ENCODE measurements around a stretch of chr21.

DNA sequence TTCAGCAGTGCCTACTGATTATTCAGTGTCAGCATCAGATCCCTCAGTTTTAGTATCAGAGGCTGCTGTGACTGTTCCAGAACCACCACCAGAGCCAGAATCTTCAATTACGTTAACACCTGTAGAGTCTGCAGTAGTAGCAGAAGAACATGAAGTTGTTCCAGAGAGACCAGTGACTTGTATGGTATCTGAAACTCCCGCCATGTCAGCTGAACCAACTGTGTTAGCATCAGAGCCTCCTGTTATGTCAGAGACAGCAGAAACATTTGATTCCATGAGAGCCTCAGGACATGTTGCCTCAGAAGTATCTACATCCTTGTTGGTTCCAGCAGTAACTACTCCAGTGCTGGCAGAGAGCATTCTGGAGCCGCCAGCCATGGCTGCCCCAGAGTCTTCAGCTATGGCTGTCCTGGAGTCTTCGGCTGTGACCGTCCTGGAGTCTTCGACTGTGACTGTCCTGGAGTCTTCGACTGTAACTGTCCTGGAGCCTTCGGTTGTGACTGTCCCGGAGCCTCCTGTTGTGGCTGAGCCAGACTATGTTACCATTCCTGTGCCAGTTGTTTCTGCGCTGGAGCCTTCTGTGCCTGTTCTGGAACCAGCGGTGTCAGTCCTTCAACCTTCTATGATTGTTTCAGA lies 10.2 kb downstream of the SON start:
- RRBS: no CpG with 5 or more reads among the region's 11 CpGs

- RRBS: no CpG with 5 or more reads among the region's 8 CpGs
Measured at GRCh38 chr21:33739579-33740457, 97.5 kb downstream of the ITSN1 start.

- RRBS: no CpG with 5 or more reads among the region's 4 CpGs
Measured at GRCh38 chr21:33744968-33745328, 102.6 kb downstream of the ITSN1 start.

DNA sequence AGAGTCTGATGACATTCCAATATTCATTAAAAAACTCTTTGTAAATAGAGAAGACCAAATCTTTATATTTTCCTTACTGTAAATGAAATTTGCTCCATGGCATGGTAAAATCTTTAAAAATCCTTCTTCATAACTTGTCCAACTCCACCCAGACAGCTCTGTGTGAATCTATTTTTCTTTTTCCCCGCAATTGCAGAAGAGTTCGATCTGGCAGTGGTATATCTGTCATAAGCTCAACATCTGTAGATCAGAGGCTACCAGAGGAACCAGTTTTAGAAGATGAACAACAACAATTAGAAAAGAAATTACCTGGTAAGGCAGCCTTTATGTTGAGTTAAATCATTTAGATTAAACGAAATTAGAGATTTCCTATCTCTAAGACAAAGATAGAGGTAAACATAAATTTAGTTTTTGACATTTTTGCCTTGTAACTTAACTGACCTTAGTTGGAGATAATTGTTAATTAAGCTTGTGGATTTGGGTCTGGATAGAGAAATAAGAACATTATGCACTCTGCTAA lies 125.3 kb downstream of the ITSN1 start:
- RRBS: no CpG with 5 or more reads among the region's 3 CpGs

GRCh38 chr21:33774562-33775225 lies 132.4 kb downstream of the ITSN1 start:
- RRBS: no CpG with 5 or more reads among the region's 6 CpGs

- RRBS: no CpG with 5 or more reads among the region's 9 CpGs
Measured at GRCh38 chr21:33824490-33825035, 91.0 kb downstream of the ATP5PO start.

DNA sequence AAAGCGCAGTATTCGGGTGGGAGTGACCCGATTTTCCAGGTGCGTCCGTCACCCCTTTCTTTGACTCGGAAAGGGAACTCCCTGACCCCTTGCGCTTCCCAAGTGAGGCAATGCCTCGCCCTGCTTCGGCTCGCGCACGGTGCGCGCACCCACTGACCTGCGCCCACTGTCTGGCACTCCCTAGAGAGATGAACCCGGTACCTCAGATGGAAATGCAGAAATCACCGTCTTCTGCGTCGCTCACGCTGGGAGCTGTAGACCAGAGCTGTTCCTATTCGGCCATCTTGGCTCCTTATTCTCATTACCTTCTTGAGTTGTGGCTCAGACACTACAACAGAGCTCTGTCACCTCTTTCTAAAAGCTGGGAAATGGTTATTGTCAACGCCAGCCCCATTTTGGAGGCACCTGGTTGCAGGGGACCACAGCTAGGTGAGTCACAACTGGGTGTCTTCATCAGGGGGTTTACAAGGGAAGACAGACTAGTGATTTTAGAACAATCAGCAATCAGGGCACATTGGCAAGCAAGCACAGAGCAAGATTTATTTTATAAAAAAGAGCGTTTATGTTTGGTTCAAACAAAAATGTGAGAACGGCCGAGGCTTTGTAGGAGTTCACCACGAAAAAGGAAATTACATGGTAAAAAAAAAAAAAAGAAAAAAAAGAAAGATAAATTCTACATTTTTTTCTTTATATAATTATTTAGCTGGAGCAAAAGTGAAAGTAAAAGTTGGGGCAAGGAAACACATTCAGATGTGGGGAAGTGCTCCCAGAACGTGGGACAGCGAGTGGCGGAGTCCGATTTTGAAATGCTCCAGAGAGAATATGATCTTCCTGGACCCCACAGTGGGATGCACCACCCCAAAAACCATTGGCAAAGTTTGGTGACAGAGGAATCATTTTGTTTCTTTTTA lies 16.0 kb upstream of the ATP5PO start:
- RRBS: no CpG with 5 or more reads among the region's 30 CpGs

GRCh38 chr21:33993737-33994290 lies 78.2 kb upstream of the ATP5PO start:
- RRBS: no CpG with 5 or more reads among the region's 8 CpGs

GRCh38 chr21:34159307-34159990 lies 86.1 kb downstream of the MRPS6 start:
- RRBS: no CpG with 5 or more reads among the region's 23 CpGs

DNA sequence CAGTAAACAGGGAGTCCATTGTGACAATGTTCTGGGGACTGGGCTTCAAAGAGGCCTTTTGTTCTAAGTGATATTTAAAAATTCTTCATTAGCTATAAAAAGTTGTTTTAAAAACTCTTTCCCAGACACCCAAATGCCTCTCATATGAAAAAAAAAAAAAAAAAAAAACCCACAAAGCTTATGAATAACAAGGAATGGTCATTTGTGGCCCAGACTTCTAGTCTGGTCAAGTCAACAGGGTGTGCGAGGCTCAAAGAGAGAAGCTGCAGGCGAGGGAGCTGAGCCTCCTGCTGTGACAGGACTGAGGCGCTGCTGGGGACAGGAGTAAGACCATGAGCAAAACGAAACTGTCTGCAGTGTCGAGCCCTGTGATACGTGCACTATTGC lies 30.5 kb upstream of the KCNE2 start:
- RRBS: no CpG with 5 or more reads among the region's 6 CpGs

DNA sequence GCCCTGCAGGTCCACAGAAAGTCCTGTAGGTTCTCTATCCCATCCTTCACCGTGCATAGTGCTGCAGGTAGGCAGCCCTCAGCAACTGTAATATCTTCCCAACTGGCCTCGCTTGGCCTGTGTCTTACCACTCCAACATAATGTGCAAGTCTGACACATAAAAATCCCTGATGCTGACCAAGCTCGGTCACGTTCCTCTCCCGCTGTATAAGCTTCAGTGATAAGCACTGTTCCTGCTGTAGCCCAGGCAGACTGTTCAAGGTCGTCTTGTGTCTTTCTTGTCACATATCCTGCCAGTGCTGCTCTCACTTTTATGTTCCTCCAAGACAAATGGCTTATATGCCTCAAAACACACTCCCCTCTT lies 19.4 kb upstream of the KCNE1 start:
- RRBS: no CpG with 5 or more reads among the region's 6 CpGs

DNA sequence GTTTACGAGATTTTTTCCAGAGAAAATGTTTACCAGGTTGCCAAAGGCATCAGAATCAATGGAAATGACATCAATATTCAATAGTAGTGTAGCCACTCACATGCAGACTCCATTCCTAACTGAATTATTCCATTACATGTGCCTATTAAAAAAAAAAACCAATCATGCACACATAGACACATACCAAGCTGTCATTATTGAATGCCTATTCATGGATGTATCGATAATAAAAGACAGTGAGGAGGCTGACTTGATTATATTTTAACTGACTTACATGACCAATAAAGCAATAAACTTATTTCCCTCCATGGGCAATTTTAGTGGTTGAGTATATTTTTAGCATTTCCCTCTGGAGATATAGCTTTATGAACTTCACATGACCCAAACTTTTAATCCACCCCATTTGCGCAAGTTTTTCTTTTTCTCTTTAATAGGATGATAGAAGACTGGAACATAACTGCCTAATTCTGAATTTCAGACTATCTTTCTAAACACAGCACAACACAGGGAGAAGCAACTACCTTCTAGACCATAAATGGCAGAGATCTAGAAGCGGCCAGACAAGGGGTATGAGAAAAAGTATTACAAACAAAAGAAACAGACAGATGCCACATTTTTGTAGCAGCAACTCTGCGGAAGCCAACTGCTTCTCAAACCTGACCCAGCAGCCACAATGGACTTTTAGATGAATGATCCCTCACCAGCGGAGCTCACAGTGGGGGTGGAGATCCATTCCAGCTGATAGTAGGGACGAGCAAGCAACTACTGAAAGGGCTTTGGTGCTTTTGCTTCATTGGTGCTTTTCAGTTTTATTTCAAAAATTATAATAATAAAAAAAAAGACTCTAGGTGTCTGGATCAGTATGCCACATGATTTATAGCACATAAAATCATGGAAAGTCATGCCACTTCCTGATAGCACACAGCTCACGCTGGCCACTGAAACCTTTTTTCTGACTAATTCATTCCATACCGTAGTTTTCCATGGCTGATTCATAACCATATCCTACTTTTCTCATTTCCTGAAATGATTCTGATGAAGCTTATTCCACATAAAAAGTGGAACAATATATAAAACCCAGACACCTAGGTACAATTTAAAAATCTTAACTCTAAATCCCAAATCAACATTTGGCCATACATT lies 40.9 kb upstream of the KCNE1 start:
- RRBS: no CpG with 5 or more reads among the region's 9 CpGs

DNA sequence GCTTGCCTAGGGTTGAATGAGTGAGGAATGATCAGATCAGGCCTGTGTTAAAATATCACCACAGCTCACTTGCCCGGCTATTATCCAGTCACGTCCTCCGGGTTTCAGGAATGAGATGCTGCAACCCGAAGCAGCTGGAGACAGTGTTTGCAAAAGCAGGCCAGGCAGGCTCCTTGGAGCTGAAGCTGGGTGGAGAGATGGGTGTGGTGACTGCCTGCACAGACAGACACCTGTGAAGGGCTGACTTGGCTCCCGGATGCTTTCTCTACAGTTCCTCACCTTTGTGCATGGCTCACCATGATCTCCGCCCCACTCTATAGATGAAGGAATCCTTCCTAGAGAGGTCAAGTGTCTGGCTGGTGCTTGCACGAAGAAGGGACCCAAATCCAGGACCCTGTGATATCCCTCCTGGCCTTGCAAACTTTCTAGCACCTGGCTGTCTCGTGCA lies 34.5 kb downstream of the RCAN1 start:
- RRBS: no CpG with 5 or more reads among the region's 8 CpGs

- RRBS: no CpG with 5 or more reads among the region's 7 CpGs
Measured at GRCh38 chr21:34800945-34801620, 132.3 kb downstream of the CLIC6 start.

DNA sequence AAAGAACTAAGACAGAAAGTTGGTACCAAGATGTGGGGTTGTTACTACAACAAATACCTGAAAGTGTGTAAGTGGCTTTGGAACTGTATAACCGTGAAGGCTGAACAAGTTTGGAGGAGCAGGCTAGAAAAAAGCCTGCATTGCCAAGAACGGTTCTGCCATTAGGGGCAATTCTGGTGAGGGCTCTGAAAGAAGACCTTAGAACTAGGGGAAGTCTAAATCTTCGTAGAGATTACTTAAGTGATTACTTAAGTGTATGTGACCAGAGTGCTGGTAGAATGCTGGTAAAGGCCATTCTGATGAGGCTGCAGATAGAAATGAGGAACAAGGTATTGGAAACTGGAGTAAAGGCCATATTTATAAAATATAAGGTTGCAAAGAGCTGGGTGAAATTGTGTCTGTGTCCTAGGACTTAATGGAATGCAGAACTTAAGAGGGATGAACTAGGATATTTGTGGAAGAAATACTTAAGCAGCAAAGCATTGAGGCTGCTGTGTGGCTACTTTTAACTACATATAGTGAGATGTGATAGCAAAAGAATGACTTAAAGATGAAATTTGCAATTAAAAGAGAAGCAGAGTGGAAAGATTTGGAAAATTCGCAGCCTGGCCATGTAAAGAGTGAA lies 158.1 kb downstream of the CLIC6 start:
- RRBS: no CpG with 5 or more reads among the region's 4 CpGs

DNA sequence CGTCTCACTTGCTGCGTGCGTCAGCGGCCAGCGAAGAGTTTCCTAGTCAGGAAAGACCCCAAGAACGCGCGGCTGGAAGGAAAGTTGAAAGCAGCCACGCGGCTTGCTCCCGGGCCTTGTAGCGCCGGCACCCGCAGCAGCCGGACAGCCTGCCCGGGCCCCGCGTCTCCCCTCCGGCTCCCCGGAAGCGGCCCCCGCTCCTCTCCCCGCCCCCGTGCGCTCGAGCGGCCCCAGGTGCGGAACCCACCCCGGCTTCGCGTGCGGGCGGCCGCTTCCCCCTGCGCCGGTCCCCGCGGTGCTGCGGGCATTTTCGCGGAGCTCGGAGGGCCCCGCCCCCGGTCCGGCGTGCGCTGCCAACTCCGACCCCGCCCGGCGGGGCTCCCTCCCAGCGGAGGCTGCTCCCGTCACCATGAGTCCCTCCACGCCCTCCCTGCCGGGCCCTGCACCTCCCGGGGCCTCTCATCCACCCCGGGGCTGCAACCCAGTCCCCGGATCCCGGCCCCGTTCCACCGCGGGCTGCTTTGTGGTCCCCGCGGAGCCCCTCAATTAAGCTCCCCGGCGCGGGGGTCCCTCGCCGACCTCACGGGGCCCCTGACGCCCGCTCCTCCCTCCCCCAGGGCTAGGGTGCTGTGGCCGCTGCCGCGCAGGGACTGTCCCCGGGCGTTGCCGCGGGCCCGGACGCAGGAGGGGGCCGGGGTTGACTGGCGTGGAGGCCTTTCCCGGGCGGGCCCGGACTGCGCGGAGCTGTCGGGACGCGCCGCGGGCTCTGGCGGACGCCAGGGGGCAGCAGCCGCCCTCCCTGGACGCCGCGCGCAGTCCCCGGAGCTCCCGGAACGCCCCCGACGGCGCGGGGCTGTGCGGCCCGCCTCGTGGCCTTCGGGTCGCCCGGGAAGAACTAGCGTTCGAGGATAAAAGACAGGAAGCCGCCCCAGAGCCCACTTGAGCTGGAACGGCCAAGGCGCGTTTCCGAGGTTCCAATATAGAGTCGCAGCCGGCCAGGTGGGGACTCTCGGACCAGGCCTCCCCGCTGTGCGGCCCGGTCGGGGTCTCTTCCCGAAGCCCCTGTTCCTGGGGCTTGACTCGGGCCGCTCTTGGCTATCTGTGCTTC lies 159.3 kb downstream of the RUNX1 start:
- RRBS: 2% methylated on average over 88 of the region's 130 CpGs

DNA sequence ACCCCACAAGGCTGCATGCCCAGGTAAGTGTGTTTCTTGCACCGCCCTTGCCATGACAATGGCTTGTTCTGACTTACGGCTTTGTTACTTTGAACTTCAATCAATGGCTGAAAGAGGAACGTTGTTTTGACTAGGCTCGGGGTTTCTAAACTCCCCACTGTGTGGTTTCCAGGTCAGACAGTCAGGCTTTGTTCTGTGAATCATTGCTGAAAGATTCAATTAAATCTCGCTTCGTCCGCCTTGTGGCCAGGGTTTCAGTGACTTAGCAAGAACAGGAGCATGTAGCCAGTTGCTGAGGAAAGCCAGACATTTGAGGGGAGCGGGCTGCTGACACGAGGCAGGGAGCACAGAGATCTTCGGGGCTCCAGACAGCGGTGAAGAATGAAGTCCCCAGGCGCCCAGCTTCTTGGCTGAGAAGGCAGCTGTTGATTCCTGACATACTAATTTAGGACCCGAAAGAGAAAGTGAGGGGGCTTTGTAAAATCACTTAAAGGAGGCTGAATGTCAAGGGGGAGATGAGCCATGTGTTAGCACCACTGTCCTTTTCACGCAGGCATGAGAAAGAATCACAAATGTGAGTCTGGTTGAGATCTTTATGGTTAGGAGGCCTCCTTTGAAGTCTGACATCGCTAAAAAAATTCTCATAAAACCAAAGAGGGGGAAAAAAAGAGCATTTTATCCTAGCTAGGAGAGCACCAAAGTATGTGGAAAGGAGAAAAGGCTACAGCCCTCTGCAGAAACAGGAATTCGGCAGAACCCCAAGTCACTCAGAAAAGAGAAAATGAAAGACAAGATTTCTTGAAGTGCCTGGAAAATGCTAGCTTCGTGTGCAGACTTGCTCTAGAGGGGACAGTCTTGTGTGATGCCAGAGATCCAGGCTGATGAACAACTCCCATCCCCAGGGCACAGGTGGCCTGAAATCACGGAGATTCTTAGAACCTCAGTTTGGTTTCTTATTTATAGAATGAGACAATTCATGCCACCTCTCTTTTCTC lies 61.8 kb downstream of the RUNX1 start:
- RRBS: no CpG with 5 or more reads among the region's 18 CpGs

GRCh38 chr21:35072789-35073440 lies 23.8 kb upstream of the RUNX1 start:
- RRBS: no CpG with 5 or more reads among the region's 12 CpGs

GRCh38 chr21:35203237-35203738 lies 154.2 kb upstream of the RUNX1 start:
- RRBS: no CpG with 5 or more reads among the region's 5 CpGs

DNA sequence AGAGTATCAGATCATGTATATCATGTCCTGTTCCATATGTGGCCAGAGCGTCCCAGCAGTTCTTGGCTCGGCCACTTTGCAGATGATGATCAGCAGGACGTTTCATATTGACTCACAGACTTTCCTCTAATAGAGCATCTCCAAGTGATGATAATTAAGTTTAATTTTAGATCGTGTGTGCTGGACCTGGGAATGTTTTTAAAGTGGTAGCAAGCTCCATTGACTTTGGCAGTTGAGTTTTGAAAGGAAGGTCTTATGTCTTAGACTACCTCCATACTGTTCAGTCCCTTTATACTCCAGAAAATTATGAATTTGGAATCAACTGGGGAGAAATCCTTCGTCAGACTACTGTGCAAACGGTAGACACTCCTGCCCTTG lies 154.6 kb upstream of the RUNX1 start:
- RRBS: no CpG with 5 or more reads among the region's 6 CpGs

All from non-pigmented ciliary epithelial cell (primary cell).